ENCODE measurements around a stretch of chr7.

- PRO-cap = no peak
These were observed 140.3 kb upstream of the FAM20C start for GRCh38 chr7:52036-52498.

DNA sequence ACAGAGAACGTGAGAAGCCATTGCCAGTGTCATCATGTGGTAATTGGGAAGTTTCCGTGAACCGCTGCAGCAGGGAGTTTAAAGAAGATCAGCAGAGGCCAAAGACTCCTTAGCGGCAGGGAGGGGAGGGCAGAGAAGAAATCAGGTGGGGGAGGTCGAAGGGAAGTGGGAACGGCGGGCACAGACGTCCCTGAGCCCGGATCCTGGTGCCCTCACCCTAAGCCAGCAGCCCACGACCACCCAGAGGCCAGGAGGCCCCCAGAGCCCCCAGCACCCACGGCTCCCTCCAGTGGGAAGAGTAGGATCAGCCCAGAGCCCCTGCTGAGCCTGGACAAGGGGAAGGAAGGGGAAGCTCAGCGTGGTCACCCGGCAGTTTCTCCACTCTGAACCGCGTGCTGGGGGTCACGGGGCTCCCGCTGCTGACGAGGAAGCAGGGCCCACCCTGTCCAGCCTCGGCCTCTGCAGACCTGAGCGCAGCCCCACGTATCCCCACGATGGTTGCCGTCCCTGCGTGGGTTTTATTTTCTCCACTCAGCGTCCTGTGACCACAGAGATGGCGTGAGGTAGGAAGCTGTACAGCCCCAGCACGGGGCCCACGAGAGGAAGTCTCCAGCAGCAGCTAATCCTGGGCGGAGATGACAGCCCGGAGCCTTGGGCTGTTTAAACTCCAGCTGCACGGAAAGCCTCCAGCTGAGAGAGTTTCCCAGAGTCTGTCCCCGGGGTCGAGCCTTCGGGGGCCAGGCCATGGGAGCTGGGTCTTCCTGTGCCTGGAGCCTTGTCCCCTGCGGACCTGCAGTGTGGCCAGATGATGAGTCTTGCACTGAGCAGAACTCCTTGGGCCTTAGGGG, 73.1 kb upstream of the FAM20C start:
- PRO-cap = no peak

- PRO-cap = no peak
These were observed 2.5 kb upstream of the FAM20C start for GRCh38 chr7:189641-190515.

DNA sequence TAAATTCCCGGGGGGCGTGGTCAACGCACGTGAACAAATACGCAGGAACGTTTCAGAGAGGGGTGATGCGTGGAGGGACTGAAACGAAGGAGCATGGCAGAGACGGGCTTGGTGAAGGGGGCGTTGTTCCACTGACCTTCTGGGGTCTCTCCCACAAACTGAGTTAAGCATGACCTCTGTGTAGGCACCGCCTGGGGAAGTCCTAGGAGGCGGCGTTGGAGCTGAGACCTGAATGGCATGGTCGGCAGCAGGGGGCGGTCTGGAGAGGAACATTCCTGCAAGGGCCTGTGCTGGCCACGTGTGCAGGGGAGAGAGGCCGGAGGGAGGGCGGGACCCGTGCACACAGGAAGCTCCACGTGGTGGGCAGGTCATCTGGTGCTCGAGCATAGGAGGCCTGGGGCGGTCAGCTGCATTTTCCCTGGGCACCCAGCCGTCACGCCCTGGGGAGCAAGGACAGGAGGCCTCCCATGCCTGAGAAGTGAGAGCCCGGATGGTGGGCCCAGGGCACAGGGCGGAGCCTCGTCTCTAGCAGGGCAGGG, 28.1 kb downstream of the FAM20C start:
- PRO-cap = no peak

DNA sequence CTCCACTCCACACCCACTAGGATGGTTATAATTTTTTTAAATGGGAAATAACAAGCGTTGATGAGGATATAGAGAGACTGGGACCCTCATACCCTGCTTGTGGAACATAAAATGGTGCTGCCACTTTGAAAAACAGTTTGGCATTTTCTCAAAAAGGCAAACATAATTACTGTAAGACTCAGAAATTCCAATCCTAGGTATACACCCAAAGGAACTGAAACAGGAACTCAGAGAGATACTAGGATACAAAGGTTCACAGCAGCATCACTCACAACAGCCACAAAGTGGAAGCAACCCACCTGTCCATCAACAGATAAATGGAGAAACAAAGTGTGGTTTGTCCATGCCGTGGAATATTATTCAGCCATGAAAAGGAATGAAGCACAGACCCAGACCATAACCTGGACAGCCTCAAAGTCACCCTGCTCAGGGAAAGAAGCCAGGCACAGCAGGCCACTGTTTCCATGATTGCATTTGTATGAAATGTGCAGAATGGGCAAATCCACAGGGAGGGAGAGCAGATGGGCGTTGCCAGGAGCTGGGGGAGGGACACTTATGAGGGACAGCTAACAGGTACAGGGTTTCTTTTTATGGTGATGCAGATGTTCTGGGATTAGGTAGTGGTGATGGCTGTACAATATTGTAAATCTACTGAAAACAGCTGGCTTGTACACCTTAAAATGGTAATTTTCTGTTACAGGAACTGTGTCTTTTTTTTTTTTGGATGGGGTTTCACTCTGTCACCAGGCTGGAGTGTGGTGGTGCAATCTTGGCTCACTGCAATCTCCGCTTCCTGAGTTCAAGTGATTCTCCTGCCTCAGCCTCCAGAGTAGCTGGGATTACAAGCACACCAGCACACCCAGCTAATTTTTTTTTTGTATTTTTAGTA, 30.3 kb downstream of the FOXL3 start:
- PRO-cap = no peak

DNA sequence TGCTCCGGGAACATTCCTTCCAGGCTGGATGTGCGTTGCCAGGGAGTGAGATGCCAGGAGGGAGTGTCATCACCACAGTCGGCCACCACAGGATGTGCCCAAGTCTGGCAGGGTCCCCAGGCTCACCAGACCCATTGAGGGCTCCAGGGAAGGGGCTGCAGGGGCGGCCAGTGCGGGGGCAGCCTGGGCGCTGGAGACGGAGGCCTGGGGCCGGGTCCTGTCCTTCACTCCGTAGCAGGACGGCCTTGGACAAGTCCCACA, 63.9 kb downstream of the FOXL3 start:
- PRO-cap = no peak

DNA sequence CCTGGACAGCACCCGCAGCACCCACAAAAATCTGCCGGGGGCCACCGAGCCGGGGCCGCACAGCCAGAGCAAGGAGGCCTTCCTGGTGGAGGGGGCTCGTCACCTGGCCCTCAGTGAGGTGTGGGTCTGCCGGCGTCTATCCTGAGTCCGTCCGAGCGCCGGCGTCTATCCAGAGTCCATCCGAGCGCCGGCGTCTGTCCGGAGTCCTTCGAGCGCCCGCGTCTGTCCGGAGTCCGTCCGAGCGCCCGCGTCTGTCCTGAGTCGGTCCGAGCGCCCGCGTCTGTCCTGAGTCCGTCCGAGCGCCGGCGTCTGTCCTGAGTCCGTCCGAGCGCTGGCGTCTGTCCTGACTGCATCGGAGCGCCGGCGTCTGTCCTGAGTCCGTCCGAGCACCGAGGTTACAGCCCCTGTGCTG, 65.0 kb downstream of the PDGFA start:
- PRO-cap = no peak

DNA sequence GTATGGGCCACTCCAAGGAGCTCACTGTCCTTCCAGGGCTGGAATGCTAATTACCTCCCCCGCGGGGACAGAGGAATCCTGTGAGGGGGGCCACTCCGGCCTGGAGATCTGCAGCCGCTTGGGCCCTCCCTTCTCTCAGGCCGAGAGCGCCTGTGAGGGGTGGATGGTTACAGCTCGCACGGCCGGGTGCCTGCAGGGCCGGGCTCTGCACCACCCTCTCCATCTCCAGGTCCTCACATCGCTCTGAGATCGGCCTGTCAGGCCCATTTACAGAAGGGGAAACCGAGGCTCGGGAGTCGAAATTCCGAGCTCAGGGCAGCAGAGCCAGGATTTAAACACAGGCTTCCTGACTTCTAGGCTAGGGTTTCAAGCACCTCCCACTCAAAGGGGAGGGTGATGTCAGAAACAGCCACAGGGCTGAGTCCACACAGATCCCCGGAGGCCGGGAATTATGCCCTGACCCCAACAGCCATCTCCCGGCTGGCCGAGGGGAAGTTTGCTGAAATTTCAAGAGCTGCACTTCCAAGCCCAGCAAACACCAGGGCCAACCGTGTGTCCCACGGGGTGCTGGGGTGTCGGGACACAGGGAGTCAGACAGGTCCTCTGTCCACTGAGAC, 59.0 kb downstream of the PDGFA start:
- PRO-cap = no peak

DNA sequence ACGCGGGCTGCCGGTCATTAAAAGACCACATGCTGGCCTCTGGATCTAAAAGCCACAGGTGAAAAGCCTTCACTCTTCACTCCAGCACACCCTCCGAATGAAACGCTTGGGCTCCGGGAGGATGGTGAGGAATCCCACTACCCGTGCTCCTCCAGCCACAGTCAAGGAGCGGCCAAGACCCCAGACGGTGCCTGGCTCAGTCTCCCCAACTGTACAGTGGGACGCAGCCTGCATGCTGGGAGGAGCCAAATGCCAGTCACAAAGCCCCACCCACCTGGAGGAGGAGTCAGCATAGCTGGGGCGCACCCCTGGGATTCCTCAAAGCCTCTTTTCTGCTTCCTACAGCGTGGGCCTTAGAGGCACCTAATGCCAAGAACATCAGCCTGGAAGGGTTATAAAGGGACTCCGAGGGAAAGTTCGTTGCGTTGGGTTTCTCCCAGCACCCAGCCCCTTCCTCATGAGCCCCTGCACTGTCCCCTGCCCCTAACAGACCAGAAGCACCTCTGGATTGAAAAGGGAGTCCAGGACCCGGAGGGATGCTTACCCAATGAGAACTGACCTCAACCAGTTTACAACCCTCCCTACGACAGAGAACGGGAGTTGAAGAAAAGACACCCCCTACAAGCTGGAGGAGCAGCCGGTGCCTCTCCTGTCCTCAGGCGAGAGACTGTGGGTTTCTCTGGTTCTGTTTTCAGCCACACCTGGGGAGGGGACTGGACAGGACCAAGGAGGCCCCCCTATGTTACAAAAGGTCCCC, 4.7 kb downstream of the PDGFA start:
- PRO-cap = no peak

DNA sequence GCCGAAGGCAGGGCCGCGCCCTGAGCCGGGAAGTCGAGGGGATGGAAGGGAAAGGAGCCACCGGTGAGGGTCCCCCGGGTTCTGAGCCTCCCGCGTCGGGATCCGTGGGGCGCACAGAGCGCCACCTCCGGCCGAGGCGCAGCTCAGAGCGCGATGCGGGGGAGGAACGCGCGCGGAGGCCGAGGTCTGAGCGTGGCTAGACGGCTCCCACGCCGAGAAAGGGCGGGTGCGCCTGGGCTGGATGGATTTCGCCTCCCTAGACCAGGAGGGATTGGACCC, 856 bp upstream of the PDGFA start:
- PRO-cap = no peak

GRCh38 chr7:590636-591329, 71.1 kb upstream of the PDGFA start:
- PRO-cap = no peak

DNA sequence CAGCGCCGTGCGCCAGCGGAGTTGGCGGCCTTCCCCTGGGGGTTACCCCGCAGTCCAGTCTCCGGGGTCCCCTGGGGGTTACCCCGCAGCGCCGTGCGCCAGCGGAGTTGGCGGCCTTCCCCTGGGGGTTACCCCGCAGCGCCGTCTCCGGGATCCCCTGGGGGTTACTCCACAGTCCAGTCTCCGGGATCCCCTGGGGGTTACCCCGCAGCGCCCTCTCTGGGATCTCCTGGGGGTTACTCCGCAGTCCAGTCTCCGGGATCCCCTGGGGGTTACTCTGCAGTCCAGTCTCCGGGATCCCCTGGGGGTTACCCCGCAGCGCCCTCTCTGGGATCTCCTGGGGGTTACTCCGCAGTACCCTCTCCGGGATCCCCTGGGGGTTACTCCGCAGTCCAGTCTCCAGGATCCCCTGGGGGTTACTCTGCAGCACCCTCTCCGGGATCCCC, 15.5 kb downstream of the SUN1 start:
- PRO-cap = no peak

- PRO-cap = no peak
These were observed 20.1 kb upstream of the GET4 start for GRCh38 chr7:856211-856743.

DNA sequence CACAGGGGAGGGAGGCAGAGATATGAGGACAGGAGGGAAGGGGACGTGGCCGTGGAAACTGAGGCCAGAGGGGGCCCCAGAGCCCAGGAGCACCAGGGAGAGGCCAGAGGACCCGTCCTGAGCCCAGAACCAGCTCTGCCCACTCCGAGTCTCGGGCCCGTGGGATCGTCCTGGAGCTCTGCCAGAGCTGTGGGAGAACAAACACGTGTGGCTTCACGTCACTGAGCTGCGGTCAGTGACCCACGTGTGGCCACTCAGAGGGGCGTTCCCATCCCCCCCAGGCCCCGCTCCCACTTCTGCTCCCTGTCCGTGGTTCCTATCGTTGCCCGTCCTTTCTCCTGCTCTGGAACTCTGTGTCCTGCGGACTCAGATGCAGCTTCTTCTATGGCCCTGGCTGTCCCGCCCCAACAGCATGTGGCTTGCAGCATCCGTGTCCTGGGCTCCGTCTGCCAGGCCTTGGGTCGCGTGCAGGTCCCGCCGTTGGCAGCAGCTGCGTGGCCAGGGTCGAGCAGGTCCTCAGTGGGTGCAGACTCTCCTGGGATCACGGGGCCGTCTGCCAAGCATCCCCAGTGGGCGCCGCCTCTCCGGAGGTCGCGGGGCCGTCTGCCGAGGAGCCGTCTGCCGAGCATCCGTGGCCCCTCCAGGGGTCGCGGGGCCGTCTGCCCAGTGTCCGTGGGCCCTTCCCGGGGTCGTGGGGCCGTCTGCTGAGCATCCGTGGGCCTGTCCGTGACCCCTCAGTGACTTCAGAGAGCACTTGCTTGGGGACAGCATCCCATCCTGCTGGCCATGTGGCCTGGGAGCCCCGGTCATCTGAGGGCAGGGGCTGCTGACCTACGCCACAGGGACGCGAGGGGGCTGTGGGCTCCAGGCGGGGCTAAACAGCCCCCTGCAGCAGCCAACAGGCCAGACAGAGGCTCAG, 31.2 kb downstream of the GET4 start:
- PRO-cap = no peak

DNA sequence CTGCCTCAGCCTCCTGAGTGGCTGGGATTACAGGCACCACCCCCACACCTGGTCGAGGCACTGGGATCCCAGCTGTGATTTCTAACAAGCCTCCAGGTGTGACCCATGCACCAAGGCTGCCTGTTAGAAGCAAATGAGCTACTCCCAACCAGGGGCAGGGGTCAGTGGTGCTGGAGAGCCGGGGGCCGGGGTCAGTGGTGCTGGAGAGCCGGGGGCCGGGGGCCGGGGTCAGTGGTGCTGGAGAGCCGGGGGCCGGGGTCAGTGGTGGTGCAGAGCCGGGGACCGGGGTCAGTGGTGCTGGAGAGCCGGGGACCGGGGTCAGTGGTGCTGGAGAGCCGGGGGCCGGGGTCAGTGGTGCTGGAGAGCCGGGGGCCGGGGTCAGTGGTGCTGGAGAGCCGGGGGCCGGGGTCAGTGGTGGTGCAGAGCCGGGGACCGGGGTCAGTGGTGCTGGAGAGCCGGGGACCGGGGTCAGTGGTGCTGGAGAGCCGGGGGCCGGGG, 21.1 kb downstream of the ADAP1 start:
- PRO-cap = no peak

DNA sequence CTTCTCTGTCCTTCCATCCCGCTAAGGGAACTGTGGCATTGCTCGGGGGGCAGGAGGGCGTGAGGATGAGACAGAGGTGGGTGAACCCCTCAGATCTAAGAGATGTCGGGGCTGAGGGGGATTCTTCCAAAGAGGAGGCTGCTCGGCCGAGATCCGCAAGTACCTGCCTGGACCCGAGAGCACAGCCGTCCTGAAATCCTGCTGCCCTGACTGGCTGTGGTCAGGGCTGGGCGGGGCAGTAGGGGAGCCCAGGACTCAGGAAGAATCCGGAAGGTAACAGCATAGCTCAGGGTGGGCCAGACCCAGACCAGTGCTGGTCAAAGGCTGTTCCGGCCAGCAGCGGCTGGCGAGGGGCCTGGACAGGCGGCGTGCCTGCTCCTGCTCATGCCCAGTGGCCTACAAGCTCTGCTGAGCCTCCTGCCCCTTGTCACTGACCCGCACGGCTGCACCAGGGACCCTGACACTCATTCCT, 2.9 kb upstream of the ADAP1 start:
- PRO-cap = no peak

- PRO-cap = no peak
These were observed 1.8 kb upstream of the GPR146 start for GRCh38 chr7:1042380-1043027.

DNA sequence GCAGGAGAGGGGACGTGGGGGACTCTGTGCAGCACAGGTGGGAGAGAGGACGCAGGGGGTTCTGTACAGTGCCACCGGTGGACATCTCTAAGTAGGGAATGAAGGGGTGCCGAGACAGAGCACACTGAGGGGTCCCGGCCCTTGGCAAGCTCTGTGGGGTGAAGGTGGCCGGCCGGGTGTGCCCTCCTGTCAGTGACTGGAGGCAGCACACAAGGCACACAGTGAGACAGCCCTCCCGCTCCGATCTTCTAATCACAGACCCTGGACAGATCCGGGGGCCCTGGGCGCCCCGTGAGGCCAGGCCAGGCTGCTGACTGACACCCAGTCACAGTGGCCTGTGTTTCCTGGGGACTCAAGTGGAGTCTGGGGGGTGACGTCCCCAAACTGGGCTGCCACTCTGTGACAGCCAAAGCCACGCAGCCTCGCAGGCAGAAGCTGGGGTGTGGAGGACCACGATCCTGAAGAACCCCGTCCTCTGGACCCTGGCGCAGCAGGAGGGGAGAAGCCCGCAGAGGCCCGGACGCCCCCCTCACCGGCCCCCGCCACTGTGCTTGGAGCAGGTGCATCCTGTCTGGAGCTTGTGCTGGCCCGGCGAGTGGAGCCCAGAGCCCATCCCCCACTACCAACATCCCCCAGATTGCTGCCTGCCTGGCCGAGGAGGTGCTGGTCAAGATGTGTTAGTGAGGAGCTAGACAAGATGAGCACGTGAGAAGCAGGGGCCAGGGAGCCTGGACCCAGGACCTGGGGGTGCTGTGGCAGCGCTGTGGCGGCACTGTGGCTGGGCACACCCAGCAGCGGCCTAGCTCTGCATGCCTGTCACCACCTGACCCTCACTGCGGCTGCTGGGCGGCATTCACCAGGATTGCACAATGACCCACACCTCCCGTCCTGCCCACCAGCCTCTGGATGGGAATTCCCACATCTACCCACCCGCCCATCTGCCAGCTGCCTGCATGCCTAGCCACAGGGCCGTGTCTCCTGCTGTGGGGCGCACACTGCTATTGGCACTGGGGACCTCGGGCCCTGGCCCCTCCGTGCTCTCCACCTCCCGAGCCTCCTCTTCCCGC, 11.5 kb downstream of the GPR146 start:
- PRO-cap = no peak

DNA sequence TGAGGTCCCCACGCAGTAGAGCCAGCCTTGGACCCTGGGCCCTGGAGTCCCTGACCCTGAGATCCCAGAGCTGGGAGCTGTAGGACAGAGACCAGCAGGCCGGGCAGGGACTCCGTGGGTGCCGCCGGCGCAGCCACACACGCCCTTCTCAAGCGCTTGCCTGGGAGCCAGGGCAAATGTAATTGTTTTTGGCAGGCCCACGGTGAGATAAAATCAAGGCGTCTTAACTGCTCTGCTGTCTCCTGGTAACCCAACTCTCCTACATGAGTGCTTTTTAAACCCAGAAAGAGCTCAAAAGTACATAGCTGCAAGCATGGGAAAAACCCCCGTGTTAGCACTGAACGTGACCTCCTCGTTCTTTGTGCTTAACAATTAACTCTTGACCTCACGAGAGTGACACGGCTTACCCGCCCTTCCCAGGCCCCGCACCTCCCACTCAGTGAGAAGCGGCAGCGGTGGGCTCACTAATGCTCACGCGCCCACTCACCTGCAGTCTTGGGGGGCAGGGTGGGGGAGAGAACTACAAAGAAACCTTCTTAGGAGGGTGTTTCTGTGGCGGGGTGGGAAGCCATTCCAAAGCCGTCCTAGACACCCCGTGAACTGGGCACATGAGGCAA, 8.6 kb downstream of the GPER1 start:
- PRO-cap = no peak

DNA sequence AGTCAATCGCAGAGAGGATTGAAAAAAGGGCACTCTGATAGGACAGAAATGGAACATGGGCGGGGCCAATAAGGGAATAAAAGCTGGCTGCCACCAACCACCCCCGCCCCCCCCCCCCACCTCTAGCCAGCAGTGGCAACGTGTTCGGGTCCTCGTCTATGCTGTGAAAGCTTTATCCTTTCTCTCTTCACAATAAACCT, 11.7 kb upstream of the ZFAND2A start:
- PRO-cap = no peak

Data from mesothelial cell of epicardium (in vitro differentiated cells).